UCH-1 (cell line): Measurements from ENCODE around the genes REG4, NBPF20 and RNF115.

DNA sequence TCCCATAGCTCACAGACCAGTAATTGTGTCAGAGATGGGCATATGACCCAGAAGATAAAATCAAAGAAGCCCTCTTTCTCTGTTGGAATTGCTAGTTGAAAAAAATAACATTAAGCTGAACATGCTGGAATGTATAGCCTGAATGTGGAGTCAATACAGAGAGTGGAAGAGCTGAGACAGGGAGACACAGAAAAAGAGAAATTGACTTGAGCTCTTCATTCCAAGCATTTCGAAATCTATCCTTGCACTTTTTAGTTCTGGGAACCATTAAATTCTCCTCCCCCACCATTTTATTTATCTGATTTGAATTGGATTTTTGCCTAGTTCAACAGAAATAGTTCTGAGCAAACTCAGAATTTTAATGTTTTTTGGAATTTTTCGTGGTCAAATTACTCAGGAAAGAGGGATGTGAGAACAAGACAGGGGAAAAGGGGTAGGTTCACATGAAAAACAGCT lies 5.6 kb upstream of the ZNF697 start:
- RRBS: no CpG with 5 or more reads among the region's 2 CpGs

- RRBS: no CpG with 5 or more reads among the region's 5 CpGs
Measured at GRCh38 chr1:119774919-119775588, 6.3 kb upstream of the HMGCS2 start.

DNA sequence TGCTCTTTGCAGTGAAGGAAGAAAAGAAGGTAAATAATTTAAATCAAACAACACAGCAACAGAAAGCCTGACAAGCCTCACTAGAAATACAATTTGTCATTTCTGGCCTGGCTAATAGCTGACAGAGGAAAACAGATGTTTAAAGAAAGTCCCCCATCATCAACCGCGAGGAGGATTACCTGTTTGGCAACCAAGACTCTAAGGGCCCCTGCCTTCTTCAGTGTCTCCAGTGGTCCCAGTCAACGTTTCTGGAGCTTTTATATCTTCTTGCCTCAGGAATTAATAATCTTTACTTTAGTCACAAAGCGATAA lies at the start of gene REG4:
REG4 (minus strand) TSS at position 231 of the 312 bp plus-strand sequence.
- RRBS: no CpG with 5 or more reads among the region's 4 CpGs

GRCh38 chr1:120277576-120277945 lies 101.2 kb upstream of the SEC22B start:
- RRBS: no CpG with 5 or more reads among the region's 15 CpGs

DNA sequence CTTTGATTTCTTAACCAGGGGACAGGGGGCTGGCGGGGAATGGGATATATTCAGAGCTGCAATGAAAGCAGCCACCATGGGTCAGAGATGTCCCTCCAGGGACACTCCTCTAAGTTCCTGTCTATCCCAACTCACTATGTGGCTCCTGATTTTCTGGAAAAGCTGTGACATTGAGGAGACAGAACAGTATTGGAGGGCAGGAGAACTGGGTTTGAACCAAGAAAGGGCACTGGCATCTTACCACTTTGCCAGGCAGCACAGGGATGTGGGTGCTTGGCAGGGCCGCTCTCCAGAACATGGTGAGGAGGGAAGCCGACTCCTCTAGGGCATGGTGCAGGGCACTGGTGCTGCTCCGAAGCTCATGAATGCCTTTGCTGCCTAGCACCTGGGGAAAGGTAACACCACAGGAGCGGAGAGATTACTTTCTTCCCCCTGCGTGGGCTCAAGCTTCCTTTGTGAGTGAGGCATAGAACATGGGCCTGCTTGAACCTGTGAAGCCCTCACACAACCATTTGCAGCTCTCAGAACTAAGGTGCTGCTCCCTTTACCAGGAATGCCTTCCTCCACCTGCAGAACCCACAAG lies 78.2 kb downstream of the NBPF8 start:
- RRBS: no CpG with 5 or more reads among the region's 6 CpGs

DNA sequence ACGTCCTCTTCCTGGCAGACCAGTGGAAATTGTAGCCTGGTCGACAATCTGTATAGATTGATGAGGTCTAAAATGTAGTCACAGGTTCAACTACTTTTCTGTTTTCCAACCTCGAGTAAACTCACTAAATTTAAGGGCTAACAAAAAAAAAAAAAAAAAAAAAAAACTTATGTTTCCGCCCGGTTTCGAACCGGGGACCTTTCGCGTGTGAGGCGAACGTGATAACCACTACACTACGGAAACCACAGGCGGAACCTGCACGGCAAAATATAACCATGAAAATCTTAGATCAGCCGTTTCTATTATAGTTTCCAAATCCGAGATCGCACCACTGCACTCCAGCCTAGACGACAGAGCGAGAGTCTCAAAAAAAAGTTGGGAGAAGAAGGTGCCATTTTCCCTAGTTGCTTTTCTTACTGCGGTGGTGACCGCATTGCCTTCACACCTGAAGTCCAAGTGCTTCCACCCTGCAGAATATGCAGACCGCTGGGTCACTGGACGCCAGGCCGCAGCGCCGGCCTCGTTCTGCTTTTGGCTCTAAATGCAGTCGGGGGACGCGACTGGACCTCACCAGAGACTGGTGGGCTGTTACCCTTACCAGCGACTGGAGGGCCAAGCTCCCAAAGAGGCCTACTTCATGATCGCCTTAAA lies 131.1 kb downstream of the PPIAL4A start:
- RRBS: no CpG with 5 or more reads among the region's 32 CpGs

GRCh38 chr1:121118238-121118864 lies 65.8 kb downstream of the FAM72B start:
- RRBS: no CpG with 5 or more reads among the region's 44 CpGs

DNA sequence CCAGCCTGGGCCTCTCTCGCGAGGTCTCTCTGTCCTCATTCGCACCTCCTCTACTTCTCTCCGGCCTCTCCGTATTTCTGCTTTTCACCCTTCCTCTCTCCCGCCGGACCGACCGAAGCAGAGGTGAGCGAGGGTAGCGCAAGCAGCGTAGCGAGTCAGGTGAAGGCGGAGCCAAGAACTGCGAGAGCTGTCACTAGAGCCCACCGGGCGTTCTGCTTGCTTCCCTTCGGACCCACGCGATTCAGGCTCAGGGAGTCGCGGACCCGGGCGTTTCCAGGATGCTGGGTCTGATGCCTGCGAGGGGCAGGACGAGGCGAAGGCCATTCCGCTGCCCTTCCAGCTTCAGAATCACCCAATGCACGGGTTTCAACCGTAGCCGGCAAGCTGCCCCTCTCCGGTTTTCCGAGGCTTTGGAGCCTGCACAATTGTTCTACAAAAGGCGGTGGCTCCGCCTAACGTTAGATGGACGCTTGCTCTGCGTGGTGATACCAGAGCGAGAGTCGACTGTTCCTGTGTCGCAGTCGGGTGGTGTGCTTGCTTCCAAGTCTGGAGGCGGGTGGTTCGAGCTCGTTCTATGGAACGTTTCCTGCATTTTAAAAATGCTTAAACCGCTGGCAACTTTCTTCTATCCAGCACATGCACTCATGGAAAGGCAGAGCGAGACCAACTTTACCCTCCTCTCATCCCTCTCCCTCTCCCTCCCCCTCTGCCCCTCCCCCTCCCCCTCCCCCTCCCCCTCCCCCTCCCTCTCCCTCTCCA lies 244.2 kb downstream of the H3-7 start:
- RRBS: 4% methylated on average over 14 of the region's 48 CpGs

DNA sequence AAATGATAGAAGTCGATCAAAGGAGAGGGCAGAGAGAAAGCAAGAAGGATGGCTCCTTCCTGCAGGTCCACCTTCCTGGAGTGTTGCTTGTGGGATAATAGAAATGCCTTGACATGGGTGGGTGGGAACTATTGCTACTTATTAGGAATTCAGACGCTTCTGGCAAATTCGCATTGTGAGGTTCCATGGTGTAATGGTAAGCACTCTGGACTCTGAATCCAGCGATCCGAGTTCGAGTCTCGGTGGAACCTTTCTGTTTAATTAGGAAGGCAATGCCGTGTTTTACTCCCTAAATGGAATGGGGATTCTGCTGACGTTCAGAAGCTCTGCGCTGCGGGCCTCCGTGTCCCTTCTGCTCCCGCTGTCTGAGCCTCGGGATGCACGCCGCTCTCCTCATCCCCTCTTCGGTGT lies 214.5 kb downstream of the H3-7 start:
- RRBS: no CpG with 5 or more reads among the region's 17 CpGs

DNA sequence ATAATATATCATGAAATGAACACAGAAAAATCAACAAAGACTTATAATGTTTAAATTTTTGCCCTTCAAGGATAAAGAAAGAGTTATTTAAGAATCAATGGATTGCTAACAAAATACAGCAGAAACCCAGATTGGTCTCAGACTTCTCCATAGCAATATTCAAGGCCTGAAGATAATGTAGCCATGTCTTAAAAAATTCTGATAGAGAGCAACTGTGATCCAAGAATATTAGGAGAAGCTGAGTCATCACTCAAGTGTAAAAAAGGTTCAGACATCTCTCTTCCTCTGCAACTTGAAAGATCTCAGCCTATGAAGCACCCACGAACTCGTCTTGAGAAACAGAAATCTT lies 85.3 kb downstream of the SRGAP2B start:
- RRBS: no CpG with 5 or more reads among the region's 2 CpGs

- RRBS: no CpG with 5 or more reads among the region's 84 CpGs
Measured at GRCh38 chr1:145425172-145426078, at the start of gene NBPF20. NBPF20 (minus strand) TSS chr1:145425603.

- RRBS: no CpG with 5 or more reads among the region's 27 CpGs
Measured at GRCh38 chr1:145465359-145465991, 40.1 kb upstream of the NBPF20 start.

- RRBS: no CpG with 5 or more reads among the region's 2 CpGs
Measured at GRCh38 chr1:145759205-145760010, 40.1 kb downstream of the CD160 start.

DNA sequence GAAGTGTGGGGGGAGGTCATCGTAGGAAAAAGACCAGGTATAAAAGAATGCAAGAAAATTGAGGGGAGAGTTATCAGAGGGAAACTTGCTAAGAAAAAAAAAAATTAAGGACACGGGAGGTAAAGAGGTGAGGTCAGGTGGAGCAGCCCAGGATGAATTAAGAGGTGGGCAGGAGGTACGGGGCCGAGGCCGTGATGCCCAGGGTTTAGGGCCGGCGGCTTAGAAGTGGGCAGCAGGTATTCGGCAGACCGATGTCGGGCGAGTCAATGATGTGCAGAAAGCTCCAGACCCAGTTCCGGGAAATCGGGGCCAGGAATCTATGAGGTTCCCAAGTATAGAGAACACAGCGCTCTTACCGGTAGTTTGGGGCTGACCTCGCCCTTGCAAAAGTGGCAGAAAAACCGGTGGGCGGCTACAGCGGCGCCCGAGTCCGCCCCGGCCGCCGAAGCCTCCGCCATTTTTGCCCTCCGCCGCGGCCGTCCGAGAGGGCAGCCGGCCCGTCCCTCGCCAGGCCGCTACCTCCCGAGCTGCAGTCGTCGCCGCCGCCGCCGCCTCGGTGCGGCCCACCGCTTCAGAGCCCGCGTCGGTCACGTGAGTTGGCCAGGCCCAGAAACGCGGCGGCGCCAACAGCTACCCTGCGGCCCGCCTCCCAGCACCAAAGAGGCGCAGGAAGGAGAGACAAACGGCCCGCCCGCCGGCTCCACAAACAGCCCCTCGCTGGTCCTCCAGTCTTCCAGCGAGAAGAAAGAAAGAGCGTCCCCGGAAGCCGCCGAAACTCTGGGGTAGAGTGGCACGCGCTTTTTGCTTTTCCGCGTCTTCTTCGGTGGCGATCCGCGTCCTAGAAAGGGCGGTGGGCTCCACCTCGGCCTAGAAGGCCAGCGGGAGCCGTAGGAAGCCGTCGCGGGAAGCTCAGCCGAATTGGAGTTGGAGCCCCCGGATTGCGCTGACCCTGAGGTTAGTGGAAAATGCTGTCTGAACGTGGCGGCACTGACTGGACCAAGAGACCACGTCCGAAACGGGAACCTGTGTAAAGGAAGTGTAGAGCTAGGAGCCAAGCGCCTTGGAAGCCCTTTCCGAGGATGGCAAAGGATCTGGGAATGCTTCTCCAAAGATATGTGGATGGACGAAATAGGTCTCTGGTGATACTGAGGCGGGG lies at the start of gene RNF115:
RNF115 (minus strand) TSS at position 680 of the 1,156 bp plus-strand sequence.
- RRBS: 2% methylated on average over 15 of the region's 93 CpGs

- RRBS: no CpG with 5 or more reads among the region's 8 CpGs
Measured at GRCh38 chr1:145846053-145846415, 604 bp downstream of the NUDT17 start.

DNA sequence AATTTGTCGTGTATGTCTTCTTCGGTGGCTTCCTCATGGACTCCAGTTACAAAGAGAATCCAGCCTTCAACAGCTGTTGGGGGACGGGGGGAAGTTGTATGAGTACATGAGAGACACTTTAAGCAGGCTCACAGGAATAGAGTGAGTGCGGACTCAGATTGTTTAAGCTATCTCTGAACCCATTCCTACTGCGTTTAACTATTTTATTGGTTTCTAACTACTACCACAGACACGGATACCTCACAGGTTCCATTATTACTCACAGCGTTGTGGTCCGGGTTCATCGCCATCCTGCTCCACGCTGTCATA lies 784 bp downstream of the RBM8A start:
- RRBS: no CpG with 5 or more reads among the region's 10 CpGs

DNA sequence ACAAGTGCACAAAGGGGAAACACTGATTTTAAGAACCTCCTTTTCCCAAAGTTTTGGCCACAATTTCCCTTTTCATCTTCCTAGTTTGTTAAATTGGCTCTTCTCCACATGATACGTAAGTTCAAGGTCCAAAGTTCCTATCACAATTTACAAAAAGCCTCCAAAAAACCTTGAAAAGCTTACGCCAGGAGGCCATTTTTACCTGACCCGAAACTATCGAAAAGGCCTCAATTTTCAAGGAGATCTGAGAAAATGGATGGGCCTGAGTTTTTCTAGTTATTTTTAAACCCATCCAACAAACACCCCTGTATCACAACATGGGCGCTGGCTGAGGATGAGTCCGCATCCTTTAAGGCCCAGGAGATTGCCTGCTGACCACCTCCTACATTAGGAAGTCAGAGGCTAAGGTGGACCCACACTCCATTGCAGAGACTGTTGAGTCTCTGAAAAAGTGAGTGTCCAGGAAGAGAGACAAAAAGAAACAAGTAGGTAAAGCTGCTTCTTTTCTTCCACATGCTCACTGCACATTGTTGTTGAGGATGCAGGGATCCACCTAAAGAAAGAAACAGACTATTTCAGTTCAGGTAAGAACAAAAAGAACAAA lies 2.9 kb downstream of the TXNIP start:
- RRBS: no CpG with 5 or more reads among the region's 6 CpGs

DNA sequence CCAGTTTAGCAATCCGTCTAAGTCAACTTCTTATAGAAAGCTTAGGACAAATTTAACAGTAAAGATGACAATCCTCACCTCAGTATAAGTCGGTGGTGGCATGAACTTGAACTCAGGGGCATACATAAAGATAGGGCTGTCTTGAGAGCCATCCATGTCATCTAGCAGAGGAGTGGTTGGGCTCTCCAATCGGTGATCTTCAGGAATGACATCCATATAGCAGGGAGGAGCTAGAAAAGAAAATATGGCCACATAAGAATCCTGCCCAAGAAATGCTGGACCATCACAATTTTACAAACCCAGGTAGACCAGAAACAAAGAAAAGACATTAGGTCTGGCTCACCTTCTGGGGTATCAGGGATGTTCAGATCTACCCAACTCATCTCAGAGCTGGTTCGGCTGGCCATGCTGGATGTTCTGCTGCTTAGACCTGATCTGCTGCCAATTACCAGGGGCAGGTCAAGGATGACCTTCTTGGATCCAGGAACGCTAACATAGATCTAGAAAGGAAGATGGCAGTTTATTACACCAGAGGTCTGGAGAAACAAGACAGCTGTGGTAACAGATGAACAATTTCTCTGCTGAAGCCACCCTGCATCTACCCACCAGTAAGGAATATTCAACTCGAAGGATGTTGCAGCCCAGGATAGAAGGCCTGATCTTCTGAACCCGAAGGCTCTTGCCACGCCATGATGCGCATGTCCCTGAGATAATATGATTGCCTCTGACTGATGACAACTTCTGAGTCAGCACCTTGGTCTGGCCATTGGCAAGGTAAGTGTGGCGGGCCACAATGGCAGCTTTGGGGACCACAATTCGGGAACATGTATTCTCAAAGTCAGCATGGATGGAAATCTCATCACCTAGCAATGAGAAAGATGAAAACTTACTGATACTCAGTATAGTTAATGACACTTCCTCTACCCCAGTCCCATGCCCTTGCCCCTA lies 2.2 kb downstream of the TXNIP start:
- RRBS: no CpG with 5 or more reads among the region's 11 CpGs

GRCh38 chr1:145997002-145997780 lies 812 bp upstream of the TXNIP start:
- RRBS: no CpG with 5 or more reads among the region's 13 CpGs

DNA sequence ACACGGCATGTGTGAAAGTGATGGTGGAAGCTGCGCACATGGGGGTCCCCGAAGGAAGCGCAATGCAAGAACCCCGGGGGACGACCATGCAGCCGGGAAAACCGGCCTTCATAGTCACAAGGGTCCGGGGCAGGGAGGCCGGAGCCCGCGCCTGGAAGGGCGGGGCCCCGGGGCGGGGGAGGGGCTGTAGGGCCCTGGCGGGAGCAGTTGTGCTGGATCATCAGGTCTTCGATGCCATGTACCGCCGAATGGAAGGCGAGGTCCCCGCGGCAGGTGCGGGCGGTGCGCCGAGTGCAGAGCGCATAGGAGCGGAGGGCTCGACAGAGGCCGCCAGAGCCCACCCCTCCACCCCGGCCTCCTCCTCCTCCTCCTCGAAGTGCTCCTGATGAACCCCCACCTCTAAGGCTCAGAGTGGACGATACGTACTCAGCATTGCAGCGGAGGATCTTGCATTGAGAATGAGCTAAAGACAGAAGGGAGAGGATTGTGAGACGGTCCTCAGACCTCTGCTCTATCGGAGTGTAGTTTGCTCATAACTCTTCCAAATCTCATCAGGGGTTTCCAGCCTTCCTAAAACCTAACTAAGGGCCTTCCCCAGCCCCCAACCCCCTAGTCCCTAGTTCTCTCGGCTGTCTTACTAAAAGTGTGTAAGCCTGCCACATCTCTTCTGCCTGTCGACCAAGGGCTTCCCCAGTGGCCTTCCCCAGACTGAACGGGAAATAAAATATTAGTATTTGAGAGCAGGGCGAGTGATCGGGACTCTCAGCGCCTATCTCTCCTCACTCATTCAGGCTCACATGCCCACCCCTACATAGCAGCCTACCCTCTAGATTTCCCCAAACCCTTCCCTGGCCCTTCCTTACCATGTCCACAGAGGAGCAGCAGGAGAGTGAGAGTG lies 2.0 kb downstream of the HJV start:
- RRBS: no CpG with 5 or more reads among the region's 43 CpGs